Psoas muscle (tissue), 2 donors: Measurements from ENCODE around the genes PLPP2, MIER2, POLRMT and PRSS57.

DNA sequence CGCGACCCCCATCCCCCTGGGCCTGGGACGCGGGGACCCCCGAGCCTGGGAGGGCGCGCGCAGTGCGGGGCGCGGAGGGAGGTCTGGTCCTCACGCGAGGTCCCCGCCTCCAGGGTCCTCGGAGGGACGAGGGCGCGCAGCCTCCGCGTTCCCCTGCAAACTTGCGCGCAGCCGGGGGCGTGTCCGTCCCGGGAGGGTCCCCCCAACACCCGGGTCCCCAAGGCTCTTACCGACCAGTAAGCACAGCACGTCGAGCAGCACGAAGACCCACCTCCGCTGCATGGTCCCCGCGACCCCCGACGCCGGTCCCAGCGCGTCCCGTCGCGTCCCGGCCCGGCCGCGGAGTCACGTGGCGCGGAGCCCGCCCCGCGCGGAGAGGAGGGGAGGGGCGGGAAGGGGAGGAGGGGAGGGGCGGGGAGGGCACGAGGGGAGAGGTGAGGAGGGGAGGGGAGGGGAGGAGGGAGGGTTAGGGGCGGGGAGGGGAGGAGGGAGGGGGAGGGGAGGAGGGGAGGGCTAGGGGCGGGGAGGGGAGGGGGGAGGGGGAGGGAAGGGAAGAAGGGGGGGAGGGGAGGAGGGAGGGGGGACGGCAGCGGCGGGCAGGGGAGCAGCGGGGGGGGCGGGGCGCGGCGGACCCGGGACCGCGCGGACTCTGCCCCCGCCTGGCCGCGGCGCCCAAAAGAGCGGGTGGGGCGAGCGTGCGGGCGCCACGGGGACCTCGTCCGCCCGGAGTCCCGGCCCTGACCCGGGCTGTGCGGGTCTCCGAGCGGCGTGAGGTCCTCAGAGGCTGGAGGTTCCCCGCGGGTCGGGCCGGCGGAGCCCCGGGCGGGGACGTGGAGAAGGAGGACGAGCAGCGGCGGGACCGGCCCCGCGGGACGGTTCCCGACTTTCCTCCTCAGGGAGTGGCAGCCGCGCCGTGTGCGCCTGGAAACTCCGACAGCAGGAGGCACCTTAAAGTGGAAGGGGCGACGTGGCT lies at the start of gene PLPP2:
TSS of gene PLPP2 (minus strand) at position 349 of the 973 bp plus-strand sequence.
- PRO-cap, 2 experiments = no peak in any of the 2 experiments

DNA sequence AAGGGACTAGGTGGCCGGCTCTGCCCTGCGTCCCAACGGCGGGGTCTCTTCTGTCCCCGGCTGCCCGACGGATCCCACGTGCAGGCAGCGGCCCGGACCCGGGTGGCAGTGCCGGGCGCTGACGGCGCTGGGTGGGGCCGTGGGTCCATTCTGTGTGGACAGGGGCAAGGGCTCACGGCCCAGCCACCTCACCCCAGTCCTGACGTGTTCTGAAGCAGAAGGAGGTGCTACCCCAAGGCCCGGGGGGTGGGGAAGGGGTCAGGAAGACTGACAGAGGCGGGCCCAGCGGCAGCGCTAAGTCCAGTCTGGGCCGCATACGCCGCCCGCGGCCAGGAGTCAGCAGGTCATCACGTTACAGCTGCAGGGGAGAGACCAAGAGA lies 15.1 kb upstream of the PLPP2 start:
- PRO-cap, 2 experiments = no peak in any of the 2 experiments

GRCh38 chr19:309851-310565 lies 18.8 kb upstream of the PLPP2 start:
- PRO-cap, 2 experiments = no peak in any of the 2 experiments

GRCh38 chr19:334035-334638 lies 10.5 kb downstream of the MIER2 start:
- PRO-cap, 2 experiments = no peak in any of the 2 experiments

- PRO-cap, 2 experiments = peak in 2 of 2 experiments; most common plus-strand start chr19:344880 (in 1); most common minus-strand start chr19:344792 (in 2)
Measured at GRCh38 chr19:344649-345012, at the start of gene MIER2. Gene MIER2, minus strand, starts transcription at chr19:344796.

- PRO-cap, 2 experiments = no peak in any of the 2 experiments
Measured at GRCh38 chr19:383817-384348, 8.1 kb upstream of the THEG start.

DNA sequence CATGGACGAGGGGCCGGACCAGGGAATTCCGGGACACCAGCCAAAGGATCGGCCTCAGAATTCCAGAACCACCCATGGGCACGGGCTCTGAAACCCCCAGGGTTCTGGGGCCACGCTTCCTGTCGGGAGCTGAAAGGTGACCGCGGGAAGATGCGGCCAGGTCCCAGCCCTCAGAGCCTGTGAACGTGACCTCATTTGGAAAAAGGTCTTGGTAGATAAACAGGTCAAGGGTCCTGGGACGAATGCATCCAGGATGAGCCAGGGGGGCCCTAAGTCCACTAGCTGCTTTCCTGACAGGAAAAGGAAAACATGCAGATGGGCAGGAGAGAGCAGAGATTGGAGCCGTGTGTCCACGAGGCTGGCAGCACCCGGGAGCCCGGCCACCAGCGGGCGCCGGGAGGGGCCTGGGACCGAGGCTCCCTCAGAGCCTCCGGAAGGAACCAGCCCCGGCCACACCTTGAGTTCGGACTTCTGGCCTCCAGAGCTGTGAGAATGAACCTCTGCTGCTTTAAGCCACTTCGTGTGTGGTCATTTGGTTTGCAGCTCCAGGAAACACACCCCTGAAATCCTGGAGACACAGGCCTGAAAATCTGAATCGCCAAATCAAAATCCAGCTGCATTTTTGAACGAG lies 10.3 kb upstream of the C2CD4C start:
- PRO-cap, 2 experiments = no peak in any of the 2 experiments

GRCh38 chr19:459444-460497 lies 1.1 kb downstream of the SHC2 start:
- PRO-cap, 2 experiments = peak in 2 of 2 experiments; most common plus-strand start chr19:460372 (in 2); most common minus-strand start chr19:460256 (in 2)

- PRO-cap, 2 experiments = no peak in any of the 2 experiments
Measured at GRCh38 chr19:480138-480507, 5.3 kb upstream of the ODF3L2 start.

DNA sequence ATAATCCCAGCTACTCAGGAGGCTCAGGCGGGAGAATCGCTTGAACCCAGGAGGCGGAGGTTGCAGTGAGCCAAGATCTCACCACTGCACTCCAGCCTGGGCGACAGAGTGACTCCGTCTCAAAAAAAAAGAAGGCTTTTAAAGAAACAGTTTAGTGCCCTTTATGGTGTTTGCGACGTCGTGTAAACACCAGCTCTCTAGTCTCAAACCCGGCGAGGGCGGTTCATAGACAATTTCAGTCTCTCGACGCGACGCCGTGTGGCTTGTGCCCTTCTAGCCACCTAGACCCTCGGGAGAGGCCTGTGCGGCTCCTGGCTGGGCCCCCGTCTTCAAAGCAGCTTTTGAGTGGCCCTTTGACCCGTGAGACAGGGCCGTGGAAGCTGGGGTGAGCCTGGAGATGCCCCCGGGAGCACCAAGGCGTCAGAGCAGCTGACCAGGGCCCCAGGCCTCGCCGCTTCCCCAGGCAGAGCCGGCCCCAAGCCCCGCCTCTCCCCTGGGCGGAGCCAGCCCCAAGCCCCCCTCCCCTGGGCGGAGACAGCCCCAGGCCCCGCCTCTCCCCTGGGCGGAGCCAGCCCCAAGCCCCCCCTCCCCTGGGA lies 5.0 kb upstream of the MADCAM1 start:
- PRO-cap, 2 experiments = peak in 1 of 2 experiments; most common minus-strand start position 484 of the sequence (in 1)

DNA sequence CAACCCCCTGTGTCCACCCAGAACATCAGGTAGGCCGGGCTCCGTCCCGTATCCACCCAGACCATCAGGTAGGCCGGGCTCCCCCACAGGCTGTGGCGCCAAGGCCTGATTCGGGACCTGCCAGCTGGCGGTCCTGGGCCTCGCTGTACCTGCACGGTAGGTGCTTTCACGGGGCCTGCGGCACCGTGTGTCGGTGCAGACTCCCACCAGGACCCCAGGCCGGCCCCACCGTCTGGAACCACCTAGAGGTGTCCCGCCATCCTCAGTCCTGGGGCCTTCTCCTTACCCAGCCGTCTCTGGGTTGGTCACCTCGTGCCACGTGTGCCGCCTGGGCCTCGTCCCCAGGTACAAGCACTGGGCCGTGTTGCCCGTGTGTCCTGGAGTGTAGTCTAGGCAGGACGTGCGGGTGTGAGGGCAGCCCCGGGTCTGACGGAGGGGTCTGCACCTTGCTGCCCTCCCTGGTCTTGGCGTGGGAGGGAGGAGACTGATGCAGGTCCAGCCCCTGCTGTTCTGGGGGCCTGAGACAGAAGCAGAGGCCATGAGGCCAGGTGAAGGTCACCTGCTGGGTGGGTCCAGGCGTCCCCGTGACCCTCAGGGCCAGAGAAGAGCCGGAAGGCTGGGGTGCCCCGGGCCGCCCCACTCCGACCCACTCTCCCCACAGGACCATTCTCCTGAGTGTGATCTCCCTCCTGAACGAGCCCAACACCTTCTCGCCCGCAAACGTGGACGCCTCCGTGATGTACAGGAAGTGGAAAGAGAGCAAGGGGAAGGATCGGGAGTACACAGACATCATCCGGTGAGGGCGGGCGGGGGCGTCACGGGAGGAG lies 5.0 kb downstream of the CDC34 start:
- PRO-cap, 2 experiments = no peak in any of the 2 experiments

DNA sequence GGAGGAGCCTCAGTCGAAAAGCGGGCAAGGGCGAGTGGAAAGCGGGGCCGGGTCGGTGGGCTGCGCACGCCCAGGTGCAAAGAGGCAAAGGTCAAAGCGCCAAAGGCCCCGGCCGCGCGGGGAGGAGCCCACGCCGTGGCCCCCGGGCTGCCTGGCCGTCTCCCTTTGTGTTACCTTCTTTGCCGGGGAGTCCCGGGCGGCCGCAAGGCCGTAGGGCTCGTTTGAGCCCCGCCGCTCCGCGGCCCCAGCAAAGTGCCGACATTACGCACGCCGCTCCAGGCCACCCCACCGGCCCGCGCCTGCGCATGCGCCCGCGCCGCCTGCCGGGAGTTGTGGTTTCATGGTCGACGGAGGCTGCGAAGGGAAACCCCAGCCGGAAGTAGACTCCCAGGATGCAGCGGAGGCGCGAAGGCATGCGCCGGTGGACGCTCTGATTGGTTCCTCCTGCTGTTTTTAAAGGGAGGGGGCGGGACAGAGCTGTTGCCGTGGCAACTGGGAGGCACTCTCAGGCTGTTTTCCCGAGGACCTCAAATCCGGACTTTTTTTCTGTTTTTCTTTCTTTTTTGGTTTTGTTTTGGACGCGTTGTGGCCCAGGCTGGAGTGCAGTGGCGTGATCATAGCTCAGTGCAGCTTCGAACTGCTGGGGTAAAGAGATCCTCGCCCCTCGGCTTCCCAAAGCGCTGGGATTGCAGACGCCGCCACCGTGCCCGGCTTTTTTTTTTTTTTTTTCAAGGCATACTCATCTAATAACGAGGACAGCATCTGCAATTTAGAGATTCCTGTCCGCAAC lies at the start of gene POLRMT:
TSS of gene POLRMT (minus strand) at position 287 of the 790 bp plus-strand sequence.
- PRO-cap, 2 experiments = peak in 2 of 2 experiments; most common plus-strand start position 471 of the sequence (in 1); most common minus-strand start position 301 of the sequence (in 2)

GRCh38 chr19:658261-658942 lies 4.6 kb downstream of the RNF126 start:
- PRO-cap, 2 experiments = no peak in any of the 2 experiments

GRCh38 chr19:661416-662083 lies 1.5 kb downstream of the RNF126 start:
- PRO-cap, 2 experiments = no peak in any of the 2 experiments

DNA sequence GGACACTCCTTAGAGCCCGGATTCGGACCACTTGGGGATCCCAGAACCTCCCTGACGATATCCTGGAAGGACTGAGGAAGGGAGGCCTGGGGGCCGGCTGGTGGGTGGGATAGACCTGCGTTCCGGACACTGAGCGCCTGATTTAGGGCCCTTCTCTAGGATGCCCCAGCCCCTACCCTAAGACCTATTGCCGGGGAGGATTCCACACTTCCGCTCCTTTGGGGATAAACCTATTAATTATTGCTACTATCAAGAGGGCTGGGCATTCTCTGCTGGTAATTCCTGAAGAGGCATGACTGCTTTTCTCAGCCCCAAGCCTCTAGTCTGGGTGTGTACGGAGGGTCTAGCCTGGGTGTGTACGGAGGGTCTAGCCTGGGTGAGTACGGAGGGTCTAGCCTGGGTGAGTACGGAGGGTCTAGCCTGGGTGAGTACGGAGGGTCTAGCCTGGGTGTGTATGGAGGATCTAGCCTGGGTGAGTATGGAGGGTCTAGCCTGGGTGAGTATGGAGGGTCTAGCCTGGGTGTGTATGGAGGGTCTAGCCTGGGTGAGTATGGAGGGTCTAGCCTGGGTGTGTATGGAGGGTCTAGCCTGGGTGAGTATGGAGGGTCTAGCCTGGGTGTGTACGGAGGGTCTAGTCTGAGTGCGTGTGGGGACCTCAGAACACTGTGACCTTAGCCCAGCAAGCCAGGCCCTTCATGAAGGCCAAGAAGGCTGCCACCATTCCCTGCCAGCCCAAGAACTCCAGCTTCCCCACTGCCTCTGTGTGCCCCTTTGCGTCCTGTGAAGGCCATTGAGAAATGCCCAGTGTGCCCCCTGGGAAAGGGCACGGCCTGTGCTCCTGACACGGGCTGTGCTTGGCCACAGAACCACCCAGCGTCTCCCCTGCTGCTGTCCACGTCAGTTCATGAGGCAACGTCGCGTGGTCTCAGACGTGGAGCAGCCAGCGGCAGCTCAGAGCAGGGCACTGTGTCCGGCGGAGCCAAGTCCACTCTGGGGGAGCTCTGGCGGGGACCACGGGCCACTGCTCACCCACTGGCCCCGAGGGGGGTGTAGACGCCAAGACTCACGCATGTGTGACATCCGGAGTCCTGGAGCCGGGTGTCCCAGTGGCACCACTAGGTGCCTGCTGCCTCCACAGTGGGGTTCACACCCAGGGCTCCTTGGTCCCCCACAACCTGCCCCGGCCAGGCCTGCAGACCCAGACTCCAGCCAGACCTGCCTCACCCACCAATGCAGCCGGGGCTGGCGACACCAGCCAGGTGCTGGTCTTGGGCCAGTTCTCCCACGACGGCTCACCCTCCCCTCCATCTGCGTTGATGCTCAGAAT lies 6.1 kb downstream of the FSTL3 start:
- PRO-cap, 2 experiments = no peak in any of the 2 experiments

GRCh38 chr19:695317-695875 lies at the start of gene PRSS57:
Gene PRSS57, minus strand, starts transcription at chr19:695452.
- PRO-cap, 2 experiments = no peak in any of the 2 experiments

- PRO-cap, 2 experiments = peak in 1 of 2 experiments; most common minus-strand start chr19:710171 (in 1)
Measured at GRCh38 chr19:710023-710742, 1.4 kb downstream of the PALM start.

GRCh38 chr19:744759-745076 lies 6.2 kb upstream of the MISP start:
- PRO-cap, 2 experiments = no peak in any of the 2 experiments

DNA sequence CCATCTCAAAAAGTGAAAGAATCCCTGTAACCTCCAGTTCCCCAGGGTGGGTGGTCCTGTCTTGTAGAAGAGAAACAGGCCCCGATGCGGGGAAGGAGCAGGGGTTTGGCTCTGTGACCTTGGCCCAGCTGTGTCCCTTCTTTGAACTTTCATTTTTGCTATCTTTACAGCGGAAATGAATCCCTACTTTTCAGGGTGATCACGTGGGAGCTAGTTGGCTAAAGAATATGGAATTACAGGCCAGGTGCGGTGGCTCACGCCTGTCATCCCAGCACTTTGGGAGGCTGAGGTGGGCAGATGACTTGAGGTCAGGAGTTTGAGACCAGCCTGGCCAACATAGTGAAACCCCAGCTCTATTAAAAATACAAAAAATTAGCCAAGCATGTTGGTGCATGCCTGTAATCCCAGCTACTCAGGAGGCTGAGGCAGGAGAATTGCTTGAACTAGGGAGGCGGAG lies 5.7 kb upstream of the MISP start:
- PRO-cap, 2 experiments = no peak in any of the 2 experiments

GRCh38 chr19:807539-808228 lies 10.4 kb downstream of the PTBP1 start:
- PRO-cap, 2 experiments = no peak in any of the 2 experiments